ENCODE measurements around the genes SBDS and GALNT17.

- PRO-cap, result bidirectional peak, plus-strand start at chr7:66654567, minus-strand start at chr7:66654297
- RAMPAGE, long total RNA, 4 experiments, result no peak in any of the 4 experiments
Observed at GRCh38 chr7:66653873-66654326, 25.2 kb downstream of the KCTD7 start.

DNA sequence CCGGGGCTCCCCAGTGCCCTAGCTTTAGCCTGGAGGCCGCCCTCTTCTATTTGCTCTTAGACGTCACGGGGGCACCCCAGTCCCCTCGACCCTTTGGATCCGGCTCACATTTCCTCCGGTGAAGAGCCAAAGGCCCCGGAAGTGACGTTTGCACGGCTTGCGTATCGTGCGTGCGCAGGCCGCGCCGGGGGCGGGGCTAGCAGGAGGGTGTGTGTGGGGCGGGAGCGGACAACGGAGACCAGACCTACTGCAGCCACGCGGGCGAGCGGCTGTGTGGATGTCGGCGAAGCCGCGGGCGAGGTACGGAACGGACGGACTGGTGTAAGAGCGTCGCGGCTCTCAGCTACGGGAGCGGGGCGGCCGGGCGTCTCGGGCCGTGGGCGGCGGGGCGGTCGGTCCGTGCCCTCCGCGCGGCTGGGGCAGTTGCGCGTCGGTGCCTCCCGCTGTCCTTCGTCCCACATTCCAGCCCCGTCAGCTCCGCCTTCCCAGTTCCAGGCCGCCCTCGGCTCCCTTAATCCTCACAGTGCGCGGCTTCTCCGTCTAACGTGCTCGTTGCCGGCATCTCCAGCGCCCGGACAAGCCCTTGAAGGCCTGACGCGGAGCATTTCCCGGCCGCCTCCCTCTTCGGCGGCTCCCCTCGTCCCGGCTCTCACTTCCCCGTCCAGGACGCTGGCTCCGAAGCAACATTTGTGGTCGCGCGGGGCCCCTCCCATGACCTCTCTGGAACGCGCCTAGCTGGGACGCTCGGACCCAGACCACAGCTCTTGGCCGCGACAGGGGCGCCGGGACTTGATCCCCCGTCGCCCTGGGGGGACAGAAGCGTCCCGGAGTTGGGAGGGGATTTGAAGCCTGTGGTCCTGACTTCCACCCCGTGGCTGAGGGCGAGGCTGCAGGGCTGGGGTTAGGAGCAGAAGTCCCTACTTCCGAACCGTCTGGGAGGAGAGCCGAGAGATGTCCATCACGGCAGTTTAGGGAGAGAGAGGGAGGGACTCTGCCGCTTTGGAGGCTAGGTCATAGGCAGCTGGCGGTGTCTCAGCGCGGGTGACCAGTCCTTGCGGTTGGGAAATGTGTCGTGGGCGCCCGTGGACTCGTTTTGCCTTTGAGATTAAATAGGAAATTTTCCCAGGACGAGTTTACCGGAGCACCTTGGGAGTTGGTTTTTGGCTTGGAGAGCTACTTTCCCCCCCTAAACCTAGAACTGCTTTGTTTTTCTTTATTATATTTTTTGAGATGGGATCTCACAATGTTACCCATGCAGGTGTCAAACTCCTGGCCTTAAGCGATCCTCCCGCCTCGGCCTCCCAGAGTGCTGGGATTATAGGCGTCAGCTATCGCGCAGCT lies 26.1 kb downstream of the KCTD7 start:
- PRO-cap, result bidirectional peak, plus-strand start at position 241 of the sequence, minus-strand start outside the sequence
- RAMPAGE, long total RNA, 4 experiments, result start-site peak on the plus strand in 2 of 4 experiments, centred at positions 222 to 347 of the sequence, 30 to 74 reads per replicate; start-site peak on the minus strand in 2 of 4 experiments, centred at positions 874 to 966 of the sequence, 5 to 6 reads per replicate

DNA sequence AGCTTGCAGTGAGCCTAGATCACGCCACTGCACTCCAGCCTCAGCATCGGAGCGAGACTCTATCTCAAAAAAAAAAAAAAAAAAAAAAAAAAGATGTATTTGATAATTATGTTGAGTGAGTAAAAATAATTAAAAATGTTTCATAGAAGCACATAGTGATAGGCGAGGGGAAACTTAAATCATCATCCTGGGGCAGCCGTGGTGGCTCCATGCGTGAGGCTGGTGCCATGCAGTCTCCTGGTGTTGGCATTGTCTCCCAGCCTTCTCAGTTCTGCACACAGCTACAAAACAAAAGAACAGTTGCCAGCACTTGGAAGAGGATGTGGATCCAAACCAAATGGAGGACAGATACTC lies 49.1 kb downstream of the RABGEF1 start:
- PRO-cap, result no peak
- RAMPAGE, long total RNA, 4 experiments, result no peak in any of the 4 experiments

DNA sequence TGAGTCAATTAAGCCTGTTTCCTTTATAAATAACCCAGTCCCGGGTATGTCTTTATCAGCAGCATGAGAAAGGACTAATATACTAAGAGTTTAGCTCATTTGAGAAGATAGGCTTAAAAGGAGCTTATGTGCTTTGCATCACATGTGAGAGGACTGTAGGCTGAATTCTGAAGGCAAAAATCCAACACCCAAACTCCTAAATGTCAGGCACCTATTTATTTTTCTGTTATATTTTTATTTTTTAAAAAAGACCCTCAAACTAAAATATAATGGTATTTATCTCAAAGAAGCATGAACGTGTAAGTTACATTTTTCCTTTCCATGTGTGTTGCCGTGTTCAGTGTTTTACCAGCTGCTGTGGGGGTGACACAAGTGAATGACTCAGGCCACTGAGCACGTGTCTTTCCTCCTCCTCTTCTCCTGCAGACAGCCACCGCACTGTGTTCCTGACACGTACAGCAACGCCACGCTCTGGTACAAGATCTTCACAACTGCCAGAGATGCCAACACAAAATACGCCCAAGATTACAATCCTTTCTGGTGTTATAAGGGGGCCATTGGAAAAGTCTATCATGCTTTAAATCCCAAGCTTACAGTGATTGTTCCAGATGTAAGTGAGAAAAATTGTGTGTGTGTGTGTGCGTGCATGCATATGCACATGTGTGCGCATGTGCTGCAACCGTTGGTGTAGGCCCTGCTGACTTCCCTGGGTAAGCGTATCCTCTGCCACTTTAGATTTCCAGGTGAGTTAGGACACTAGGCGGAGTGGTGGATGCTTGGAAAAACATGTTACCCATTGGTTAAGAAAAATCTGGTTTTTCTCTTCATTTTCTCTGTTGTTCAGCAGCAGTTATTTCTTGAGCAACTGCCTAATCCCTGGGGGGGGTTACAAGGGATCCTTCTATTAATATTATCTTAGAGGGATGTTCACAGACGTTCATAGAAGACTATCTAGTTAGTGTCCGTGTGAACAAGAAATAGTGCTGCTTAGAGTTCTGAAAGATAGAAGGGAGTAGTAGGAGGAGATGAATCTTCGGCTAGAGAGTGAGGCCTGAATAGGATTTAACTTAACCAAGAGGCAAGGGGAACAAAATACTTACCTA lies 29.9 kb downstream of the TMEM248 start:
- PRO-cap, result no peak
- RAMPAGE, long total RNA, 4 experiments, result no peak in any of the 4 experiments

DNA sequence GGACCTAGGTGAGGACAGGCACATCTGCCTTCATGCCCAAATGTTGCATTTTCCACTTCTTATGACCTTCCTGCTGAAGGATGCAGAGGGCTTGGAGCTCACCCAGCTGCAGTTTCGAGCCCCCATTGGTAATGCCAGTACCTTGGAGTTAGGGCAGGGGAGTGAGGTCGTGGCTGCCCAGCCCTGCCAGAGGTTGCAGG lies 24.9 kb downstream of the SBDS start:
- PRO-cap, result no peak
- RAMPAGE, long total RNA, 4 experiments, result no peak in any of the 4 experiments

DNA sequence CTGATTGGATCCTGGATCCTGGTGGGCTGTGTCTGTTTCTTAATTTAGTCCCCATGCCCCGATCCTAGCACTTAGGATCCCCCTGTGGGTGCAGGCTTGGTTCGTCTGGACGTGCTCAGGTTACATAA lies 20.1 kb downstream of the SBDS start:
- PRO-cap, result no peak
- RAMPAGE, long total RNA, 4 experiments, result no peak in any of the 4 experiments

GRCh38 chr7:66995019-66995865 lies at the start of gene SBDS:
TSS of gene SBDS (minus strand) at chr7:66995586.
- PRO-cap, result unidirectional peak, minus-strand start at chr7:66995555
- RAMPAGE, long total RNA, 4 experiments, result start-site peak on the minus strand in 4 of 4 experiments, at chr7:66995494-66995629 at its widest, 687 to 6,053 reads per replicate

DNA sequence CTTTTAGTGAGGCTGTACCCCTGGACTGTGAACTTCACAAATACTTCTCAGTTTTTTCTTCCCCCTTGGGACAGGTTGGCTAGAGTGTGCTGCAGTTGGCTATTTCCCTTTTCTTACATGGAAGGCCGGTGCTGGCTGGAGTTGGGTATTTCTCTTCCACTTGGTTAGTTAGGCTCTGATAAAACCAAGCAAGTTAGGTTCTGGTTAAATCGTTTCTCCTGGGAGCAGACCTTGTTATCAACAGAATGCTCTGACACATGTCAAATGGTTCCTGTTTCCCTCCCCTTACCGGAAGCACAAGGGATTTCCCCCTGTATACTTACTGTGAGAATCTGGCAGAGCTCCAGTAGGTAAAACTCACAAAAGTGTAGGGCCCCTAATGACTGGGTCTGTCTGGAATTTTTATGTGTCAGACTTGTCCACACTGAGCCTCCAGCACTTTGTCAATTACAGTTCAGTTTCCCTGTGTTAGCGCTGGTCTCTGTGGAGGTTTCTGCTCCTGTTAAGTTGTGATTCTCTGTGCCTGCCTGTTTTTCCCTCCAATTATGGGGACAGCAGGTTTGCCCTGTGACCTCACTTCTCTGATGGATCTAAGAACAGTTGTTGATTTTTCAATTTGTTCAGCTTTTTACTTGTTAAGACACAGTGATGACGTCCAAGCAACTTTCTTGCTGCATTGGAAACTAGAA lies 132.5 kb downstream of the TYW1 start:
- PRO-cap, result no peak
- RAMPAGE, long total RNA, 4 experiments, result no peak in any of the 4 experiments

- PRO-cap, result no peak
- RAMPAGE, long total RNA, 4 experiments, result no peak in any of the 4 experiments
Observed at GRCh38 chr7:67204482-67205009, 72.2 kb upstream of the SPDYE21 start.

DNA sequence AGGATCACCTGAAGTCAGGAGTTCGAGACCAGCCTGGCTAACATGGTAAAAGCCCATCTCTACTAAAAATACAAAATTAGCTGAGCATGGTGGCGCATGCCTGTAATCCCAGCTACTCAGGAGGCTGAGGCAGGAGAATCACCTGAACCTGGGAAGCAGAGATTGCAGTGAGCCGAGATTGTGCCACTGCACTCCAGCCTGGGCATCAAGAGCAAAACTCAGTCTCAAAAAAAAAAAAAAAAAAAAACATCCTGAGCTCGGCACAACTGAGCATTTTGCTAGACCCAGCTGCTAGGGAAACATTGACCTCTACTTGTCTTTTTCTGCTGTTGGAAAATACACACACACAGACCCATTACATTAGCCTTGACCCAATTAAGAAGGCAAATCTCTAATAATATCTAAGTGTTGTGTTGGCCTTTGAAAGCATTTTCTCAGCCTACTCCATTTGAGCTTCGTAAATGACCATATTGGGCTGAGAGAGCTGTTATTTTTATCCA lies 92.4 kb upstream of the AUTS2 start:
- PRO-cap, result no peak
- RAMPAGE, long total RNA, 4 experiments, result no peak in any of the 4 experiments

GRCh38 chr7:70157826-70158497 lies 559.7 kb downstream of the AUTS2 start:
- PRO-cap, result no peak
- RAMPAGE, long total RNA, 4 experiments, result no peak in any of the 4 experiments

DNA sequence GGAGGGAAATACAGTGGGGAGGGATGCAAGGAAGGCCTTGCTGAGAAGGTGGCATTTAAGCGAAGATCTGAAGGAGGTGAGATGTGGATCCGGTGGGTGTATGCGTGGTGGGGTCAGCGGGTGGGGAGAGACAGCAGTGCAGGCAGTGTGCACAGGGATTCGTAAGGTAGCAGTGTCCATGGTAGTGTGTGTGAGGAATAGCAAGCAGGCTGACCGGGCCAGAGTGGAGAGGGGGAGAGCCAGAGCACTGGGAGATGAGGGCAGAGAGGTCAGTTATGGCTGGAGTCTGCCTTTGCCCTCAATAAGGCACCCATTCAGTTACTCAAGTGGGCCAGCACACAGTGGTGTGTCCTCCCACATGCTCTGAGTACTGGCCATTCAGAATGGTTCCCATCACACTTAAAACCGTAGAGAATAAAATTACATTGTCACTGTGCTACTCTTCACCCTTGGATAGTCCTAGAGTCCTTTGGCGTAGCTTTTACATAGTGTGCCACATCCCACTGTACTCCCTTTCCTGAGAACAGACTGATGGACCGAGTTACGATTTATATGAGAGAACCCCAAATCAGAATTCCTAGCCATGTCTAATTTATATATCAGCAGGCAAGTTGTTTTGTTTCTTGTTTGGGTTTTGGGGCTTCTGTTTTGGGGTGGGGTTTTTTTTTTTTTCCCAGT lies 660.1 kb upstream of the GALNT17 start:
- PRO-cap, result no peak
- RAMPAGE, long total RNA, 4 experiments, result no peak in any of the 4 experiments

- PRO-cap, result no peak
- RAMPAGE, long total RNA, 4 experiments, result no peak in any of the 4 experiments
Observed at GRCh38 chr7:70474681-70475169, 657.2 kb upstream of the GALNT17 start.

- PRO-cap, result no peak
- RAMPAGE, long total RNA, 4 experiments, result no peak in any of the 4 experiments
Observed at GRCh38 chr7:70506139-70506338, 625.9 kb upstream of the GALNT17 start.

GRCh38 chr7:71131141-71132262 lies at the start of gene GALNT17:
TSS of gene GALNT17 (plus strand) at chr7:71132144.
- PRO-cap, result no peak
- RAMPAGE, long total RNA, 4 experiments, result no peak in any of the 4 experiments

DNA sequence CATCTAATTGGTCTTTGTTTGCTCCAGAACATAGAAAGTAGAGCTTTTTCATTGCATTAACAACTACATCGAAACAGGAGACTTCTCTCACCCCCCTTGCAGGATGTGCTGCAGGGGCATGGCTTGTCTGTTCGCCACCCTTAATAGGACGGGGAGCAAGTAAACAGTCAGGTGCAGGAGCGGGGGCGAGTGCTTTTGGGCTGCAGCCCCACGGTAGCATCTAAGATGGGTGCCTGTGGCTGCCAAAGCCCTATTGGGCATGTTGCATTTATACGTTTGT lies 326.2 kb downstream of the GALNT17 start:
- PRO-cap, result no peak
- RAMPAGE, long total RNA, 4 experiments, result no peak in any of the 4 experiments

DNA sequence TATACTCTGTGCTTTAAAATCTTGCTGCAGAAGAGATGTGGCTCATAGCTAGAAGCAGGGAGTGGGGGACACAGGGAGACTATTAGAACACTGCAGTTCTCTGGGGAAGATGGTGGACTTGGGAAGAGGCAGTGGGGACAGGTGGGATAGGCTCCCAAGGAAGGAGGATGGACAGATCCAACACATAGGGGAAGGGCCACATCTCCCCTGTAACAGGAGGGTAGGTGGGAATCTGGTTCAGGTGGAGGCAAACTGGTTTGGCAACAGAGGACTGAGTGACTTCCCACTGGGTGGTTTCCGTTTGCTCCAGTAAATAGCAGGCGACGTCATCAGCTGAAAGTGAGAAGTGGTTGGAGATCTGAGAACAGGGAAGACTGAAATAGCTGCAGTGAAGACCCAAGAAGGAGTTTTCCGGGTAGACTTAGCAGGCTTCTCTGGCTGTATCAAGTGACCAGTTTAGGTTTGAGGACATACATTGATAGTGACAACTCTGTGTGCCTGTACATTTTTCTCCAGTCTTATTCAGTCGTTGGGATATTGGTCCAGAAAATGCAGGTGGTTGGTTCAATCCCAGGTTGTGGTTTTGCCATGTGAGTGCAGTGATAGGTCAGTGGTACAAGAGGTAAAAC lies 504.4 kb downstream of the GALNT17 start:
- PRO-cap, result no peak
- RAMPAGE, long total RNA, 4 experiments, result no peak in any of the 4 experiments

GRCh38 chr7:72806850-72807524 lies 21.0 kb downstream of the TYW1B start:
- PRO-cap, result no peak
- RAMPAGE, long total RNA, 4 experiments, result no peak in any of the 4 experiments

- PRO-cap, result no peak
- RAMPAGE, long total RNA, 4 experiments, result no peak in any of the 4 experiments
Observed at GRCh38 chr7:72945026-72945897, 20.4 kb downstream of the POM121 start.

GRCh38 chr7:73521140-73521449 lies 998 bp downstream of the BAZ1B start:
- PRO-cap, result no peak
- RAMPAGE, long total RNA, 4 experiments, result no peak in any of the 4 experiments

All from omental fat pad (tissue), 4 donors.